ENCODE measurements around a stretch of chr14.

GRCh38 chr14:81236844-81237402, 16.2 kb upstream of the GTF2A1 start:
- PRO-cap: no peak

GRCh38 chr14:81400873-81401319, 772 bp upstream of the STON2 start:
- PRO-cap: no peak

- PRO-cap: no peak
These were observed 6.6 kb upstream of the STON2 start for GRCh38 chr14:81406596-81407283.

DNA sequence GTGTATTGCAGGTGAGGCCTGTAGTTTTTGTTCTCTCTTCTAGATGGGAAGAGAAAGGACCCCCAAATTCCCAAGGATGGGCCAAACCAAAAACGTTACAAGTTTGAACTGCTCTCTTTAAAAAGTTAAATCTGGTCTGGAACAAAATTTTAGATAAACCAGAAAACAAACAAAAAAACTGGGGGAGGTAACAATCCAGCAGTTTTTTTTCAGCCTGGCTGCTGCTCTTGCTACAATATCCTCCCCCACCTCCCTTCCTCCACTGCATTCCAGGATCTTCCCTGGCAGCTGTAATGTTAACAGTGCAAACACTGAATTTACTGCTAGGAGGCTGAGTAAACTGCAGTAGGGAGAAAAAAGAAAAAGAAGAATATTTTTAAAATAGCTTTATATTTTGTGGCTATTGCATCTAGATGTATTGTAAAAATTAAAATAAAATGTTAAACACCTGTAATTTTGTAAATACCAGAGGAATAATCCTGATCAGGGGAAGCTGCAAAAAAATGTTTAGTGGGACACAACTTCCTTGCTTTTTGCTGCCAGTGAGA, 16.3 kb downstream of the SEL1L start:
- PRO-cap: no peak

- PRO-cap: no peak
These were observed 14.3 kb downstream of the SEL1L start for GRCh38 chr14:81519288-81519758.

DNA sequence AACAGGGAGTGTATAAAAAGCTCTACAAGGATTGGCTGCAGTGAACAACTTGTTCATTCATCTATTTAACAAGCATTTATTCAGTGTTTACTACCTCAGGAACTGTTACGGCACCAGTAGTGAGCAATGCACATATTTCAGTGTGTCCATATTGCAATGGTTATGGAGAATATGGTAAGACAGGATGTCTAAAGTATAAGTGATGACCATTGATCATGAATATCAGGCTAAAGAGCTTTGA, 854.2 kb upstream of the SEL1L start:
- PRO-cap: no peak

DNA sequence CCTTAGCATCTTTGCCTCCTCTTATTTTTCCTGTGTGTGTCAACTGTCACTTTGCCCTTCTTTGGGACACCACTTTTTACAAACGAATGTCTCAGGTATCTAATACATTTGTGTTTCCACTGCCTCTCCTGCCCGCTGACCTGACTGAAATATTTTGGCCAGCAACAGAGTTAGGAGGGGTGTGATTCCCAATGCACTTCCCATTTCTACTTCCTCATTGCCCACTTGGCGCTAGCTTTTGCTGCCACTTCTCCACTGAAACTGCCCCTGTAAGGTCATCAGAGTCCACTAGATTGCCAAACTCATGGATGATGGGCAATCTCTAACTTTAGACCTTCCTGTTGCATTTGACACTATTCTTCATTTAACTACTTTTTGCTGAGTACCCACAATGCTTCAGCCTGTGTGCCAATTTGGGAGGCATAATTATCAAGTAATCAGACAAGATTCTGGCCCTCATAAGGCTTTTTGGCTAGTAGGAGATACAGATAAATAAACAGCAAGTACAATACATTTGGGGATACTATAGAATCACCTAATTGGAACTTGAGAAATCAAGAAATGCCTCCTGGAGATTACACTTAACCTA, 40.8 kb downstream of the GPR65 start:
- PRO-cap: no peak

GRCh38 chr14:88322319-88322813, 703 bp downstream of the KCNK10 start:
- PRO-cap: no peak

DNA sequence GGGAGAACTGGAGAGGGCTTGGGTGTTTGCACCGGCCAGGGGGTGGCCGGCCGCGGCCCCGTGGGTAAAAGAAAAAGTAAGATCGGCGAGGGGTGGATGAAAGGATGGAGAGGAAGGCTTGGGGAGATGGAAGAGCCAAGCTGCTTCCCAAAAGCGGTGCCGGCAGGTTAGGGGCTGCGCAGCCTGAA, 202 bp downstream of the KCNK10 start:
- PRO-cap: no peak

DNA sequence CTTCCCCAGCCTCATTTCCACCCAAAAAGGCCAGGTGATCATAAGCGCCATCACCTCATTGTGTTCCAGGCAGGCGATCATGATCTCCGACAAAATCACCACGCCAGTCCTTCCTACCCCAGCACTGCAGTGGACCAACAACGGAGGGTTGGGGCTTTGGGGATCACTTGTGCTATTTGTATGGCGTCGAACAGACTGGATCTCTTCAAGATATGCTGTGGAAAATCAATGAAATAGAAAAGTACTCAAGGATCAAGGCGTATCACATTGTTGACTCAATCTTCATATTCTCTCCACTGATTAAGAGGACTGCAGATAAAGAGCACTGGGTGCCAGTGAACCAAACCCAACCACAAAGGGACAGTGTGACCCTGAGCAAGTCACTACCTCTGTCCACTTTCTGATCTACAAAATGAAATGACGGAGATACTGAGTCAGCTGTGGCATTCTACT, 83.4 kb downstream of the SPATA7 start:
- PRO-cap: no peak

GRCh38 chr14:88829091-88829717, 4.8 kb downstream of the TTC8 start:
- PRO-cap: no peak

DNA sequence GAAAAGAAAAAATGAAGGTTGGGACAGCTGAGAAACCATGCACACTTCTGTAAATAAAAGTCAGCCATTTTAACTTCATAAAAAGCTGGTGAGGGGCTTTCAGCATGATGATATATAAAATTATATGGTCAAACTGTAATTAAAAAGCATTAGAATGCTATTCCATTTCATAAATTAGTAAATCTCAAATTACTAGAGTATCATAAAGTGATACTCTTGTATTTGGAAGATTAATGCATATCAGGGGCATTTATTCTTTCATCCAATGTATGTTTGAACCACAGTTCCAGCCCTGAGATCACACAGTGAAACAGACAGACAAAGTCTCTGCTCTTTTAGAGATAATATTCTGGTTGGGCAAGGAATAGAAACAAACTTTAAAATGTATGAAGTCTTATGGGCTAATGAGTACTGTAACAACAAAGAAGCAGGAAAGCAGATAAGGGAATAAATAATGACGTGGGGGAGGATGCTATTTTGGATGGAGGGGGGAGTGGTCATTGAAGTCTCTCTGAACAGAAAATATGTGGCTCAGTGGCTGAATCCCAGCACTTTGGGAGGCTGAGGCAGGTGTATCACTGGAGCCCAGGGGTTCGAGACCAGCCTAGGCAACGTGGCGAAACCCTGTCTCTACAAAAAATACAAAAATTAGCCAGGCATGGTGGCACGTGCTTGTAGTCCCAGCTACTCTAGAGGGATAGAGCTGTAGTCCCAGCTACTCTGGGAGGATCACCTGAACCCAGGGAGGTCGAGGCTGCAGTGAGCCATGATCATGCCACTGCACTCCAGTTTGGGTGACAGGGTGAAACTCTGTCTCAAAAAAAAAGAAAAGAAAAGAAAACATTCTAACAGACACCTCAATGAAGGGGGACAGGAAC, 21.3 kb downstream of the TTC8 start:
- PRO-cap: no peak

- PRO-cap: unidirectional peak, plus-strand start at chr14:89040875; unidirectional peak, plus-strand start at chr14:89040933
These were observed 216.1 kb downstream of the TTC8 start for GRCh38 chr14:89040416-89041110.

- PRO-cap: bidirectional peak, plus-strand start at chr14:89214314, minus-strand start at chr14:89214111; bidirectional peak, plus-strand start at chr14:89214518, minus-strand start at chr14:89214353
These were observed 202.8 kb downstream of the FOXN3 start for GRCh38 chr14:89214041-89214855.

- PRO-cap: no peak
These were observed 113.7 kb downstream of the FOXN3 start for GRCh38 chr14:89303120-89303865.

DNA sequence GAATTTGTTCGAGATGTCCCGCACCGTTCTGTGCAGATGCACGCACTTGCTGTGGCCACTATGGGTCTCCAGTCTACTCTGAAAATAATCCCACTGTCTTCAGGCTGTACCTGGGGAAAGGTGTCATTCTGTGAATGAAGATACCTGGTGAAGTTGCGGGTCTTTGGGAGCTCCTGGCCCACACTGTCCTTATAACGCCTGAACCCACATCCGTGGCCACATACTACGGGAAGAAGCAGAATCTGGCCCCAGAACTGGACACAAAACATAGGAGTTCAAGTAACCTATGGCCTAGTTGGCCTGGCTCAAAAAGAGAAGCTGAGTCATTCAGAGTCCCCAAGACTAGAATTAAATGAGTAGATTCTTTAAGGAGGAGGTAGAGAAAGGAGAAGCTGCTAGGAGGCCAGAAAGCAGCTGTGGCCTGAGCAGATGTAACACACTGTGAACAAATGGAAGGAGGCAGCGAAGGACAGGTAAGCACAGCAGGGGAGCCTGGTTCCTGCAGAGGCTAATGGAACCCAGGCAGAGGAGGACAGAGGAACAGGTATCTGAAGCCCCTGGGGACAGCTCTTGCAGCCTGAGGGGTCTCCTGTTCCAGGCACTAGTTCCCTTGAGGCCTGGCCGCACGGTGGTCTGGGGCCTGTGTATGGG, 108.5 kb downstream of the FOXN3 start:
- PRO-cap: no peak

GRCh38 chr14:89458314-89458758, 41.3 kb upstream of the FOXN3 start:
- PRO-cap: no peak

DNA sequence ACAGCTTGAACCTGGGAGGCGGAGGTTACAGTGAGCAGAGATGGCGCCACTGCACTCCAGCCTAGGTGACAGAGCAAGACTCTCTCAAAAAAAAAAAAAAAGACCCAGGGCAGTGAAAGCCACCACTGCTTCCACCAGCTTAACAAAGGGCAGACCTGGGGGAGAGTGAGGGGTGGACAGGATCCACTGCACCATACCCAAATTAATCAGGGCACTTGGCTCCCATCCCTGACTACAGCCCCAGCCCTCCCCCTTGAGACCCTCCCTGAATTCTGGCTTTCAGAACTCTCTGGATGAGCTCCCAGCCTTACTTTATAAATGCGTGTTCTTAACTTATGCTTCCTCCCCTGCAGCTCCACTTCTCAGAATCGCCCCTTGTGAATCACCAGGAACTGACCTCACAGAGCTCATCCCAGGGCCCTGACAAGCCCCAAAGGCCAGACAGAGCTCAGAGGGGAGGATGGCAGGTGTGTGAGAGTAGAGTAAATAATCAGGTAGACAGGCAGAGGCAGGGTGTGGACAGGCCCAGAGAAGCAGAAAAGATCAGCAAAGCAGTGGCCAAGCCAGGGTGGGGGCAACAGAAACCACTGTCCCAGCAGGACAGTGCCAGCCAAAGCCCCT, 68.1 kb upstream of the FOXN3 start:
- PRO-cap: no peak

DNA sequence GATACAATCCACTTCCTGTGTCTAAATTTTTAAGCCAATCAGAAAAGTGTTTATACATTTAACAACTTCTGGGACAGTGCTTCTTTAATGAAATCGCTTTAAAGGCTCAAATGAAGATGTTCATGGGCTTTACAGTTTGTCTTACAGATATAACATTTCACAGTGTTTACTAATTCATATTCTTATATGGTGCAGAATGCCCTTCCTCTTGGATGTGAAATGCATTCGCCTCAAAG, 200.0 kb upstream of the FOXN3 start:
- PRO-cap: no peak

DNA sequence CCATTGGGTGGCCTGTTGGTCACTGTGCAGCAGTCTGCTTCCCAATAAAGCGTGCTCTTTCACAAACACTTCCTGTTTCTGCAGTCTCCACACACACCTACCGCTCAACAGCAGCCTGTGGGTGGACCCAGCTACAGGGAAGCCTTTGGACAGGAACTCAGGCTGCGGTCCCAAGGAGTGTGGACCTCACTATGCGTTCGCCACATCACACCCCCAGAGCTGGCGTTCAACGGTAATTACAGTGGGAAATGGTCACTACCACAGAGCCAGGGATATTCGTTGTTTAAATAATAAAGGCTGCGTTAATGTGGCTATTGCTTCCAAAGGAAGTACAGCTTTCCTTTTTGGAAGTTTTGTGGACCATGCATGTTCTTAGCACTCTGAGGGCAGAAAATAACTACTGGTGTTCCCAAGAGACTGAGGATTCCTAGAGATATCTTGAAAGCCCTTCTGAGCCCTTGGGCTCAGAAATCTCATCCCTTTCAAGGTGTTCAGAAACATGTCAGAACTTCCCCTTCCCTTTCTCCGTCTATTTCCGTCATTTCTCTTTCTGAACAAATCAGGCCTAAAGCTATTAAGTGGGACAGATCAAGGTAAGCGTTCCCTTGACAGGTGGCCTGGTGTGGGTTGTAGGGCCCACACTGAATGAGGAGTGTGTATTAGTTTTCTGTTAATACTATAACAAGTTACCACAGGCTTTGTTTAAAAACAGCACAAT, 16.4 kb downstream of the PSMC1 start:
- PRO-cap: no peak